Mesothelial cell of epicardium (in vitro differentiated cells): ENCODE measurements around the gene POU2F1.

- PRO-cap: no peak
Measured at GRCh38 chr1:164585722-164587022, 27.2 kb downstream of the PBX1 start.

DNA sequence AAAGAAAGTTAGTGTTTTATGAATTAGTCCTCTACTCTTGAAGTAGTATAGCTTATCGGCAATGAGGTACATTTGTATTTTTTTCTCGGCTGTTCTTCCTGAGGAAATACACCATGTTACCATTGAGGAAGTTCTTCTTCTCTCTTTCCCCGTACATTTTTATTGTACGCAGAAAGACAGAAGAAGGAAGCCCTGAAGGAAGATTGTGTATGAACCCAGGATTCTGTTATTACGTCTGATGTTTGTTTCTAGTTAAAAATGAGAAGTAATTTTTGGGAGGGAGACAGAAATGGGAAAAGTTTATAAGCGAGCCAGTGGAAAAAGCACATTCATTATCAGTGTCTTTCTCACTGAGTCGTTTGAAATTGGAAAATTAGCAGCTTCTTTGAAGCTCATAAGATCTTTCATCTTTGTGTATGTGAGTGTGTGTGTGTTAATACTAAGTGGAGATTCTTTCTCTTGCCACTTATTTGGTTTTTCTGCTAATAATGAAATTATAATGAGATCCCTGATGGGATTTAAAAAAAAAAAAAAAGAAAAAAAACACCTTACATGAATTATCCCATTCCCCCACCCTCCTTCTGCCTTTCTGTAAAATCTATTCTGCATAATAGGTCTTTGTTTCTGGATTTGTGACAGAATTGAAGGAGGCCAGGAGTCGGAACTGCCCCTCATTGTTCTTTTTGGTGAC is 66.5 kb downstream of the PBX1 start:
- PRO-cap: no peak

DNA sequence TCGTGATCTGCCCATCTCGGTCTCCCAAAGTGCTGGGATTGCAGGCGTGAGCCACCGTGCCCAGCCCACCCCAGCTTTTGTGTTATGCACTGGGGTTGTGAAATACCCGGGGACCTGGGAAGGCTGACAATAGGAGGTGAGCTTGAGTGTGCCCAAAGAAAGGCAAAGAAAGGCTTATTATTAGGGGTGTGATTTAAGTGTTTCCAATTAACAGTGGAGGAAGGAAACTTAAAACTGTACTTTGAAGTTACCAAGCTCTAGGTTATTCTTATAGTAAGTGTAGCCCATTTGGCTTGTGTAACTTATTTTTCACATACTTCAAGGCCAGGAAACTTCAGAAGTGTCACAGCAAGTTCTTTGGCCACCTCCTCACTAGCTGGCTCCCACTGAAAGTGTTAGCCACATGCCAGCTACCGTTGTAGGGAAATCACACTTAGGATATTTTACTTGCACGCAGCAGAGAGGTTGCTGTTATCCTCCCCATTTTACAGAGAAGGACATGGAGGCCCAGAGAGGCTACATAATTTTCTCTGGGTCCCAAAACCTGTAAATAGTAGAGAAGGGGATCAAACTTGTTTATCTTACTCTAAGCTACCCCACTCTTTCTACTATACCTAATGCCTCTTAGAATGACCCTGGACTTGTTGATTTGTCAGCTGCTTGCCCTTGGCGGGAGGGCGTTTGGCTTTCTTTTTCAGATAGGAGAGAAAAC is 89.2 kb downstream of the PBX1 start:
- PRO-cap: no peak

DNA sequence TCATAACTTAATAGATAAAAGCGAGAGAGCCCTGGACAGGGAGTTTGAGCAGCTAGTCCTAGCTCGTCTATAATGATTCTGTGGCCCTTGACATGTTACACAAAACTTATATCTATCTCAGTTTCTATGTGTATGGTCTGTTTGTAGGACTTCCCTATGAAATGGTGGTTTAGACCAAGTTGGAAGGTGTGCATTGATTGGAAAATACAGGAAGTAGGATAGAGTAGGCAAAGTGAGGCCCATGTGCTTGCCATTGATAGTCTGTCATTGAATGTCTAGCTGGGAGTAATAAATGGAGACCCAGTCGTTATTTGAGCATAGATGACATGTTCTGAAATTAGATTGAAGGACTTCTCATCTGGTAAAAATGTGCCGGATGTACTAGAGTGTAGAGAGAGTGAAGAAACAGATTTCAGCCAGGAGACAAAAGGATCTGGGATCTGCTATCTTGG is 136.8 kb downstream of the PBX1 start:
- PRO-cap: no peak

- PRO-cap: no peak
Measured at GRCh38 chr1:164712016-164713146, 153.4 kb downstream of the PBX1 start.

- PRO-cap: no peak
Measured at GRCh38 chr1:164765580-164766156, 206.7 kb downstream of the PBX1 start.

GRCh38 chr1:165166123-165166460 is 190.4 kb downstream of the LMX1A start:
- PRO-cap: no peak

GRCh38 chr1:165375559-165376993 is 19.6 kb upstream of the LMX1A start:
- PRO-cap: no peak

DNA sequence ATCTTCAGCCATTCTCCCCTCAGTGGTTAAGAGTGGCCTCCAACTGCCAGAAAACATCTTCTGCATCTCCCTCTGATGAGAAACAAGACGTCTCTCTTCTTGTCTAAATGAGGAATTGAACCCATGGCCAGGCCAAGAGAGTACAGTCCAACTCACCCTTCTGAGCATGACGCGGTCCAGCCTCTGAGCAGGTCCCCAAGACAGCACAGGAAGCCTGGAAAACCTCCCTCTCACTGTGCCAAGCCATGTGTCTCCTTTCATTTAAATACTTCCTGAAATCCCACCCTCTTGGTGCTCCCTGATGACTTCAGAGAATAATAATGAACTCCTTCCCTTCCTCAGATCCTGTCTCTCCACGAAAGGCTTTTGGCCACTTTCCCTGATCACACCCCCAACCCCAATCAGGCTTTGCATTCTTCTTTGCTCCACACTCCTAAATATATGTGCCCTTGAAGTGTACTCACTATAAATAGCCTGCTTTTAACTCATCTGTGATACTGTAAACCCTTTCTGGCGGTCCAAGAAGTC is 16.3 kb upstream of the LRRC52 start:
- PRO-cap: no peak

GRCh38 chr1:165856903-165857703 is 29.7 kb downstream of the UCK2 start:
- PRO-cap: no peak

DNA sequence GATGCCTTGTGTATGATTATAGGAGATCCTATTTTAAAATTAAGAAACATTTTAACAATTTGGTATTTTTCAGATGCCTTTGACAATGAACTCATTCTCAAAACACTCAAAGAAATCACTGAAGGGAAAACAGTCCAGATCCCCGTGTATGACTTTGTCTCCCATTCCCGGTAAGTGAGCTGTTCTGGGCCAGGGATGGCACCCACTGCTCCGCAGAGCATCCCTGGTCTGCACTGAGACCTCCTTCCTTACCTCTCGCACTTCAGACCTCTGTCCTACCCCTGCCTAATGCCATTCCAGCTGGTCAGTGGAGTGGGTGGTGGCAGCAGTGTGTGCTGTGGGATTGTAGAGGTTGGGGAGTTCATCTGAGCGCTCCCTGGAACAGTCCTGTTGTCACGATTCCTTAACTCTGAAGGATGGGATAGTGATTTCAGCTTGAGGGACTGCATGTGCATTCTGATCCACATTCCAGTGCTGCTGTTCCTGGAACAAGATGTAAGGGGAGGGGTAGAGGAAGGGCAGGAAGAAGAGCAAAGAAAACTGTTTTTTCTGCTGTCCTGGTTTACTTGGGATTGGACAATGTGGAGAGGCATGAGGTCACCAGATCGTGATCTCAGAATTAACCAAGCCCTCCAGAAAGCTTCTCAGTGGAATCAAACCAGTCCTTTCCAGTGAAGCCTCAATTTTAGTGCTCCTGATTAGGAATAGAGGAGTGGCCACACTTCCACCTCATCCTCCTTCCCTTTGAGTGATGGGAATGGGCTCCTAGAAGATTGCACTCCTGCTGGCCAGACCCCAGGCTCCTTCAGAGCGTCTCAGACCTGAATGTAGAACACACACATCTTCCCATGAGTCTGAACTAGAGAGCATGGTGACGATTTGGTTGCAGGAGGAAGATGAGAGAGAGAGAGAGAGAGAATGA is 64.0 kb downstream of the UCK2 start:
- PRO-cap: no peak

DNA sequence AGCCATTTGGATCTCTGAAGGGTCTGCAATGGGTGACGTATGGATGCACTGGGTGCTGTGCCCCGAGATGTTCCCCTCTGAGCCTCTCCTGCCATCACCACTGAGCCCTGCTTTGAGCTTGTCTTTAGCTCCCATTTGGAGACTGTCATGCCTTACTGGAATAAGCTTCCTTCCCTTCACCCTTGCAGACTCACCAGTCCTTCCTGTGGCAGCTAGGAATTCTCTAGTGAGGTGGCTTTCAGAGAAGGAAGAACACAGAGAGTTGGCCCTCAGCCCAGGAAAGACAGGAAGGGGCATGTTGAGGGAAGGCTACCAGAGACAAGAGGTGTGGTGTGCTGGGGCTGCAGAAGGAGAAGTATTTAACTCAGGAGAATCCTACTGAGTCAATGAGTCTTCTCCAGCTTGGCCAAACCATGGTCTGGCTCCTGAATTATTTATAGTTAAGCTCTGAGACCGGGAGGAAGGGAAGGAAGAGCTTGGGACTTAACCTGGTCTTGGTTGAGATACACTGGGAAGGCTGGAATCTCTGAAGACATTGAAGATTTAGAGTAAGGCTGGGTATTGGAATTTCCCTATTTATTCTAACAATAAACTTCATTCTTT is 76.3 kb downstream of the UCK2 start:
- PRO-cap: no peak

GRCh38 chr1:166080551-166081451 is 86.0 kb downstream of the FAM78B start:
- PRO-cap: no peak

GRCh38 chr1:167166377-167166674 is 54.4 kb upstream of the POU2F1 start:
- PRO-cap: no peak

- PRO-cap: unidirectional peak, plus-strand start at chr1:167220895; unidirectional peak, minus-strand start at chr1:167221163
Measured at GRCh38 chr1:167220715-167221838, at the start of gene POU2F1. Gene POU2F1, plus strand, starts transcription at chr1:167220886.

GRCh38 chr1:167255833-167256343 is 35.2 kb downstream of the POU2F1 start:
- PRO-cap: no peak

GRCh38 chr1:167261144-167261547 is 40.5 kb downstream of the POU2F1 start:
- PRO-cap: no peak

DNA sequence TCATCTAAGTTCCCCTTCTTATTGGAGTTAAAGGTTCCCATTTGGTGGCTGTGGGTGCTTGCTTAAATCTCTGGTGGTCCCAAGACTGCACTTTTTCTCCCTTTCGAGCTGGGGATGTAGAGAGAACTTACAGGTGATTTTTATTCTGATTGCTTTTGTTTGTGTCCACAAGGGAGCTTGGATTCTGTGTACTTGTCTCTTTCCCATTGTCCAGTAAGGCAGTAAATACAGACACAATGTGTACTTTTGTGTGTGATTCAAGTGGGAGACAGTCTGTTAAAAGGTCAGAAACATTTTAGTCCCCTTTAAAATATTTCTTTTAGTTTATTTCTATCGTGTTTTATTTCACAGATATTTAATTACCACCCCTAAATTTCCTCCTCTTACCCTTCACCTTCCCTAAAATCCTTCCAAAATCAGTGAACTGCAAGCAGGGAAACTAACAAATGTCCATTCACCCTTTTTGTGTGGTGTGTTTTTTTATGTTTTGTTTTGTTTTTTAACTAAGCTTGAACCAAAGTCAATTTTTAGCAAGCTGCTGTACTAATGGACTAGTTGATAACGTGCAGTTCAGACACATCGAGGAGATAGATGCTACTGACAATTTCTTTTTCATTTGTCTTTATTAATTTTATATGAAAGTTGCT is 100.6 kb downstream of the CD247 start:
- PRO-cap: no peak

GRCh38 chr1:167422381-167423620 is 95.5 kb downstream of the CD247 start:
- PRO-cap: no peak

GRCh38 chr1:167447439-167448547 is 70.5 kb downstream of the CD247 start:
- PRO-cap: no peak